Left ventricle myocardium (tissue), 1 donor: ENCODE measurements around a stretch of chr1.

DNA sequence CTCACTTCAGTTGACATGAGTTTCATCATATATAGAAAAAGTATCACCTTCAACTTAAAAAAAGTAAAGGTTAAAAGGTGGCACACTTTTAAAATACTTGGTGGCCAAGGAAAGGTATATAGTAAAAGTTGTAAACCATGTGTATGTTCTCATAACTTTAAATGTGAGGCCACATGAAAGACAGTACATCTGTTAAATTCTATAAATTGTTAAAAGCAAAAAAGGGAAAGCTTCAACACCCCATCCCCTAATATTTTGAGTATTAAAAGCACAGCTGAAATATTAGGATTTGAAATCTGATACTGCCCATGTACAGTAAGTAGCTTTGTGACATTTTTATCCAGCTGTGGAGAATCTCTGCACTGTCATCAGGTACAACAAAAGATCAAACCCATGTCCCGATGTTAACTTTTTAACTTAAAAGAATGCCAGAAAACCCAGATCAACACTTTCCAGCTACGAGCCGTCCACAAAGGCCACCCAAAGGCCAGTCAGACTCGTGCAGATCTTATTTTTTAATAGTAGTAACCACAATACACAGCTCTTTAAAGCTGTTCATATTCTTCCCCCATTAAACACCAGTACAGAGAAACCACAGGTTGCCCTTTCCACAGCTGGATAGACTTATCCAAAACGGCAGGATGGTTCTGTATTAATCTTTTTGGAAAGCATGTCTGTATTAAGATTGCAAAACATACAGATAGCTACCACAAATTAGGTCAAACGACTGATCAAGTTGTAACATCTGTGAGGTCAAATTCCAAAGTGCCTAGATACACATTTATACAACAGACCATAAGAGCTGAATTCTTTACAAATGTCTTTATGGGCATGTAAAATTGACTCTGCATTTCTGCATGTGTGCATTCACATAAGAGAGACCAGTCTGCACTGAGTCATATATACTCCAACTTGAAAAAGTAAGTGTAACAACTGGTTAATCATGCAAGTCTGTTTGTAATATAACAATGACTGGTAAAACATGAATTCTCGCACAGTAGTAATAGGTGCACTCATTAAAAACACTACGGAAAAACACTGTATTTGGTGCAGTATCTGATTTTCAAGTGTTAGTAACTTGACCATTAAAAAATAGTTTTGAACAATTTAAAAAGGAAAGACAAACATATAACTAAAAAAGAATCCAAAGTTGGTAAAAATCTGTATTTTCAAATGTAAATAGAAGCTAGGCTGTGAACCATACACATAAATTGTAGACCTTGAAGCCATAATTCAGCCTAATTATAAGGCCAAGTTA, 5.1 kb downstream of the IRF2BP2 start:
- PRO-cap = no peak

DNA sequence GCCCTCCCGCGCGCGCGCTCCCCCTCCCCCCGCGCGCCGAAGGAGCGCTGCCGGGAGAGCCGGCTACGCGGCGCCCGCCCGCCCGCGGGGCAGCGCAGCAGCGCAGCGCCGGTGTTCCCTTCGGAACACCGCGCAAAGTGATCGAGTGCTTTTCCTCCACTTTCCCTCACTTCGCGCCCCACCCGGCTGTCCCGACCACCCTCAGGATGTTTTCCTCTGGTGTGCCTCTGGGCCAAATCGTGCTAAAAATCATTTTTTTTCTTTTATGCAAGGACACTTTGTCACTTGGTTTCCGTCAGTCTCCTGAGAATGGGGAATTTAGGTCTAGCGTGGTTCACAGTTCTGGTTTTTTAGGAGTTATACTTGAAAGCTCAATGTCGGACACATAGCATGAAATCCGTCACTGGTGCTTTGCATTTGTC, 277 bp upstream of the IRF2BP2 start:
- PRO-cap = bidirectional peak, plus-strand start at position 95 of the sequence, minus-strand start outside the sequence

GRCh38 chr1:234670936-234671284, 60.9 kb upstream of the IRF2BP2 start:
- PRO-cap = no peak

DNA sequence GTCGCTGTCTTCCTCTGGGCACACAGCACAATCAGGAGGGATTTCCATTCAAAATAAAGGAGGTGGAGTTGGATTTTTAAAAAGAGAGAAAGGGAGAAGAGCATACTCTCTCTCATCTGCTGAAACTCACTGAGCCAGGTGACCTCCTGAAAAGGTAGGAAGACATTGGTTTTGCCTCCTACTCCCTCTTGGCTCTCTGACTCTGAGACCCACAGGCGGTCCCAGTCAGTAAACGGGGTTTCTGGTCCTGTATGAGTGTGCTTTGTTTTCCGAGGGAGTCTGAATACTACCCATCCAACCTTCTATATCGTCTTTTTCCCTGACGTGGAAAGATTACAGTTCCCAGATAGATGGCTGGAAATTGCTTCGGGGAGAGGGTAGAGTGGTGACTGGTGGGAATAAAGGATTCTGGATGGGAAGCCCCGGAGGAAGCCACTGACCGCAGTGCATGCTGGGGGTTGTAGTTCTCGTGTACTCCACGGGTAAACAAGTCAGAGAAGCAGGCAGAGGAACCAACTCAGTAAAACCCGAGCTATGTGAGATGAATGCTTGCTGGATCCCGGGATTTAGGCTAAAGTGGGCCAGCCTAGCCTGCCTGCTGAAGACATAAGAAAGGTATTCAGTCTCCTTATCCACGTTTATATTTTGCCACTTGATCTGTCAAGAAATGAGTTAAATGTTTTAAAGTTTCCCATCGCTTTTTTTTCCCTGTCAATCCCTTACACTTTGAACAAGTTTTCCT, 66.1 kb upstream of the IRF2BP2 start:
- PRO-cap = bidirectional peak, plus-strand start at position 494 of the sequence, minus-strand start at position 400 of the sequence

- PRO-cap = unidirectional peak, minus-strand start at chr1:234709649
Observed at GRCh38 chr1:234709428-234710458, 99.8 kb upstream of the IRF2BP2 start.

DNA sequence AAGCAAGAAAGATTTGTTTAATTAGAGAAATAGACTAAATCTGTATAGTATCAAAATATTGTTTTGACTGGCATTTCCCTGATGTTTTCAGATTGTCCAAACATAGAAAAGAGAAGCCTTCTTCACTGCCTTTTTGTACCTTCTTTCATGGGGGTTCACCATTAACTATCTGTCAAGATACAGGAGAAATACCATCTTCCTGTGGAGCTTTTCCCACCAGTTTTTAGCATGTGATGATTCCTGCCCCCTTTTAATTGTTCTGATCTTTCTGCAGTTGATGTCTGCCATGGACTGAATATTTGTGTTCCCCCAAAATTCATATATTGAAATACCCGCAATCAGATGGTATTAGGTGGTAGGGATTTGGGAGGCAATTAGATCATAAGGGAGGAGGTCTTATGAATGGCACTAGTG, 143.6 kb upstream of the IRF2BP2 start:
- PRO-cap = no peak

GRCh38 chr1:234926804-234927368, 201.8 kb downstream of the TOMM20 start:
- PRO-cap = no peak

- PRO-cap = no peak
Observed at GRCh38 chr1:234968940-234969481, 159.6 kb downstream of the TOMM20 start.

DNA sequence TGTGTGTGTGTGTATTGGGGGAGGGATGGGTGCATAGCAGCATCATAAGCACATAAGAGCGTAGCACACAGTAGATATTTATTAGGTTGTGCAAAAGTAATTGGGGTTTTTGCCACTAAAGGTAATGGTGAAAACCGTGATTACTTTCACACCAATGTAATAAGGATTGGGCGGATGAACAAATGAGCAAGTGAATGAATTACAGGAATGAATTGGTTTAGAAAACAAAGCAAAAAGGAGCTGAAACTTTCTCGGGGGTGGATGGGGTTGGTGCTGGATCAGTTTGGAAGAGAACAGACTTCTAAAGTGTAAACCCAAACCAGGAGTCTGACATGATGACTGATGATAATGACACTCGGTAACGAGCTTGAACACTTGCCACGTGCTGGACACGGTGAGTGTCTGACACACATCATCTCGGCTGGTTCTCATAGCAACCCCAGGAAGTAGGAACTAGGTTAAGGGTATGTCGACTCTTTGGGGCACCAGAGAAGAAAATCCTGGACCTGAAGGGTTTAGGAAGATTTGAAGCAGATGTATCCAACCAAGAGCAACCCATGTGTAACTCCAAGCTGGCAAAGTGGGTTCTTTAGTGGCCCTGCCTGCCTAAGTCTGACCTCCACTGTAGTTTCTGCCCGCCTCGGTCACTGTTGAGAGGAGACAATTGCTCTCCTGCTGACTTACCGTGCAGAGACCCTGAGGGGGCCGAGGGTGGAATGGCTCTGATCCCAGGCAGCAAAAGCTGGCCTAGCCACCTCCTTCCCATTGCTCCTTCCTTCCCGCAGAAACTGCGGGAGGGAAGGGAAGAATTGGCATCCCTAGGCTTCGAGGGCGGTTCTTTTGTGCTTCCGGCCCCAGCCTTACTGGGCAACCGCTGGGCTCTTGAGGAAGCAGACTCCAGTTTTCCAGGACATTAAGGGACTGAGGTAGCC, 156.2 kb downstream of the TOMM20 start:
- PRO-cap = no peak

- PRO-cap = no peak
Observed at GRCh38 chr1:234976013-234977188, 152.2 kb downstream of the TOMM20 start.

DNA sequence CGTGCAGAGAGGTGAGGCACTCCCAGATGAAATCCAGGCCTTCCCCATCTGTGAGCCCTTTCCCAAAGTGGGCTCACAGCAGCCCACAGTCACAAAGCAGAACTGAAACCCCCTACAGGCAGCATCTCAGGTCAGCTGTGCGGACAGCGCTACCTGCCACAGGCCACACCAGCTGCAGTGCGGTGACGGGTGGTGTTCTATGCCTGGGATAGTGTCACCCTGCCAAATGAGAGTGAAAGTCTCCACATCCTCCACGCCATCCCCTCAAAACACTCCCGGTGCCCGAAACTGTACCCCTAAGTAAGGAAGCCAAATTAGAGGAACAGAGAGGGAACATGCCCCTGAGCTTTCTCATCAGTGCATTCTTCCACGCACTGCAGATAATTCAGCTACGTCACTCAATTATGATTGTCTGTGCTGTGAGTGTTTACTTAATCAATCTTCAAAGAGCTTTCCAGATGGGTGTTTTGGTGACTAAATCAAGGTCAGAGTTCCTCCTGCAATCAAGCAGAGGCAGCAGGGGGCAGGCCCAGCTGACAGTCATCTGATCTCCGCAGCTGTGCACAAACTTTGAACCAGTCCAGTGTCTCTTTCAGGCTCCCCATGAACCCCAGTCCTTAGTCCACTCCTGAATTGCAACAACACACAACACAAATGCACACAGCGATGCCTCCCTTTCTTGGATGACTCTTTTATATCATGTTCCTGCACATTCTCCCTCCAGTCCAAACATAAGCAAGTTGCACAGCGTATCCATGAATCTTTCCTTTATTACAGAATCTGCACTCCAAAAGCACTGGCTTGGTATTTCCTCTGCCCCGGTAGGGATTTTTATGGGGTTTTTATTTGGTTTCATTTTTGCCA, 150.0 kb downstream of the TOMM20 start:
- PRO-cap = bidirectional peak, plus-strand start at position 620 of the sequence, minus-strand start at position 378 of the sequence

DNA sequence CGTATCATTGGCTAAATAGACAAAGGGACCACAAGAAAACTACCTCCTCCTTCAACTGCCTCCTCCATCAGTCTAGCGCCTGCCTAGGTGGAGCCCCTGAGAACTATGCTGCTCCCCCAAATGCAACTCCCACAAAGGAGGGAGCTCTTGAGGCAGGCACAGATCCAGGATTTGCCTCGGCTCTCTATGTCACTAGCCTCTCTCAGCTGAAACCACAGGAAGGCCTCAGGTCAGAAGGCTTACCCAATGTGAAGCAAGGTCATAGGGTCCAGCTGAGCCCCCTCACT, 148.3 kb downstream of the TOMM20 start:
- PRO-cap = no peak

- PRO-cap = no peak
Observed at GRCh38 chr1:235012414-235013106, 116.1 kb downstream of the TOMM20 start.

DNA sequence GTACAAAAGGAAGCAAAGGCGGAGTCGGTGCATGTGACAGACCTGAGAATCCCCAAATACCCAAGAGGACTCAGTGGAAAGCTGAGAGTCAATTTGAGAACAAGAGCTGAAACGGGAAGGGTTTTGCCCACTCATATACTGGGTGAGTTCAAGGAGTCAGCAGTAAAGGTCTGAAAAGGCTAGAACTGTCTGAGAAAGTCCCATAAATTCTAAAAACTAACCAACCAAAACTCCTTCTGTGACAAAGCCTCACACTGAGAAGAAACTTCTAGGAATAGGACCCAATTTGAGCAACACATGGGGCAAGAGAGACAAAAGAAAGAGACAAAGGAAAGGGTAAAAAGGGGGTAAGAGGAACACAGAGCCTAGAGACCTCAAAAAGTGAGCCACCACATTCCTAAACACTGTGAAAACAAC, 112.8 kb downstream of the TOMM20 start:
- PRO-cap = no peak

- PRO-cap = no peak
Observed at GRCh38 chr1:235062243-235063136, 66.1 kb downstream of the TOMM20 start.

- PRO-cap = bidirectional peak, plus-strand start at chr1:235074967, minus-strand start at chr1:235074796; bidirectional peak, plus-strand start at chr1:235075426, minus-strand start at chr1:235075339; bidirectional peak, plus-strand start at chr1:235075629, minus-strand start at chr1:235075490
Observed at GRCh38 chr1:235074698-235075546, 53.7 kb downstream of the TOMM20 start.

GRCh38 chr1:235106862-235107786, 21.5 kb downstream of the TOMM20 start:
- PRO-cap = no peak

GRCh38 chr1:235161686-235162116, 651 bp upstream of the RBM34 start:
- PRO-cap = no peak

DNA sequence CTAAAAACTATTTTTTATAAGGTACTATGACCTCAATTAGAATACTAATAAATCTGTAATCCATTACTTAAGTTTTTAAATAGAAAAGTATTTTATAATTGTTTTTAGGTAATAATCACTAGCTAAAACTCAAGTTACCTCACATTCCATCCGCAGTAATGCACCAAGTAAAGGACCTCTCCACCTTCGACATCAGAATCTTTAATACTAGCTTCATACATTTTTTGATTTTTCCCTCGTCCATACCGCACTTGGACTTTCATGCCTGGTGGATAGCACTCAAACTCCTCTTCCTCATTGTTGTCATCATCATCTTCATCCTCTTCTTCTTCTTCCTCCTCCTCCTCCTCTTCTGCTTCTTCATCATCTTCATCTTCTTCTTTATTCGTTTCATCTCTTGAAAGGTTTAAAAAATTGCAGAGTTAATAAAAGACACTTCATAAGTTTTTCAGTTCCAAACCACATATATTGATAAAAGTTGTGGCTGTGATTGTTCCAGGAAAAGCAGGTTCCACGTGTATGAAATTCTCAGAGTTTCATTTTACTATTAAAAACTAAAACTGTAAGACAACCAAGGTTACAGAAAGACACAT, 52.7 kb upstream of the RBM34 start:
- PRO-cap = no peak

DNA sequence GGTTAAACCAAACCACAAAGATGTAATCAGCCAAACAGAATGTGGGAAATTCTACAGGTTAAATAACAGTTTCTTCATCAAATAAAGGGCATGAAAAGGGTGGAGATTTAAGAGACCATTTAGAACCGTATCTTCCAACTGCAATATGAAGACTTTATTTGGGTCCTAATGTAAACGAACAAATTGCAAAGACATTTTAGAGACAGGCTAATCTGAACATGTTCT, 30.3 kb downstream of the ARID4B start:
- PRO-cap = no peak